H7 (cell line): ENCODE measurements around a stretch of chr10.

GRCh38 chr10:101064118-101064666, 2.4 kb downstream of the KAZALD1 start:
- RAMPAGE, long total RNA, result no peak

DNA sequence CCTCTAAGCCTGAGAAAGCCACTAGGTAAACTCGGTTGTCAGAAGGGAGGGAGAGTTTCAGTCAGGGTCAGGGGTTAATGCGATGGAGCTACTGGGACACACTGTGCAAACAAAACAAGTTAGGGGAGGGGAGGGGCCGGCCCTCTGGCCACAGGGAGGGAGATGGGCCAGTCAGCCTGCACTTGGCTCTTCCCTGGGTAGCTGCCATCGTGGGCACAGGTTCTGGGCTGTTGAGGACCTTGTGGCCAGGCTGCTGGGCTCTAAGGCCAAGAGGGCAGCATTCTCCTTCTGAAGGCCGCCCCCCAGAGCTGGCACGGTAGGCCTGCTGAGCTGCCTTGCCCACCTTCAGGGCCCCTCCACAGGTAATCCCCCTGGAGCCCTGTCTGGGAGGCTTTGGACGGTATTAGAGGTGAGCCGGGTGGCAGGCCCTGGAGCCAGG, 31.3 kb downstream of the KAZALD1 start:
- RAMPAGE, long total RNA, result no peak

DNA sequence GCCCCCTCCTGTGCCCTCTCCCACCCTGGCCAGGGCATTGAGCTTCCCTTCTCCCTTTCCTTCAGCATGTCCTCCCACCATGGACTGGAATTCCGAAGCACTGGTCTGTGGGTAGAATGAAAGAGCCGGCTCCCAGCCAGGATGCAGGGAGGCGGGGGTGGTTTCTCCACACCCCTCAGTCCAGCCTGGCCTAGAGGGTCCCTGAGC, 32.1 kb downstream of the KAZALD1 start:
- RAMPAGE, long total RNA, result no peak

- RAMPAGE, long total RNA, result no peak
Measured at GRCh38 chr10:101120854-101121243, 10.3 kb upstream of the TLX1 start.

DNA sequence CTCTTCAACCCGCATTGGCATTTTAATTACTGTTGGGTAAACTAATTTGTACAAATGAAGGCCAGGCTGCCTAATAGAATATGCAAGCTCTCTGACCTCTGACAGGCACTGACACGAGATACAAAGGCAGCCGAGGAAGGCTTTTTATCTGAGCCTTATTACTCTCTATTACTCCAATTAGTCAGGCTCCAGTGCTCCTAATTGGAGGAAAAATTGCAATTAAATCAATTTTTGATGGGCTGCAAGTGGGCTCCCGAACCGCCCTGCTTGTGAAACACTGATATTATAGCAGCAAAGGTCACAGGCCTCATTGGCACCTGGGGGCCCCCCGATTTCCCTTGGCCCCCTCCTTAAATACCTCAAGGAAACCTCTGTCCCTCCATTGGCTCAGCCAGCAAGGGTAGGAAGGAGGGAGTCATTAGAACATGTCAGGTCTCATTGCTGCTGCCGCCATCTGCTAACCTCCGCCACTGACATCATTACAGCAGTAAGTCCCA, 42.0 kb downstream of the DPCD start:
- RAMPAGE, long total RNA, result no peak

- RAMPAGE, long total RNA, result no peak
Measured at GRCh38 chr10:101658731-101659359, 36.1 kb downstream of the FBXW4 start.

DNA sequence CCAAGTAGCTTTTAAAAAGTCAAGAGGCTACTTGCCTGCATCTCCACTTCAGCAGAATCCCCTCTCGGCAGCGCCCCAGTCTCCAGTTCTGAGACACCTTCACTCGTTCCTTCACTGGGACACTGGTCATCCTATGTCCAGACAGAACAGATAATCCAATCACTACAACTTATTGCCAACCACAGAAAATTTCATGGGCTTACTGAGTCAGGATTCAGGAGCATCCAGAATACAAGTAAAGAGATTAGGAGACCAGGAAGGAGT, 18.7 kb downstream of the FBXW4 start:
- RAMPAGE, long total RNA, result no peak

DNA sequence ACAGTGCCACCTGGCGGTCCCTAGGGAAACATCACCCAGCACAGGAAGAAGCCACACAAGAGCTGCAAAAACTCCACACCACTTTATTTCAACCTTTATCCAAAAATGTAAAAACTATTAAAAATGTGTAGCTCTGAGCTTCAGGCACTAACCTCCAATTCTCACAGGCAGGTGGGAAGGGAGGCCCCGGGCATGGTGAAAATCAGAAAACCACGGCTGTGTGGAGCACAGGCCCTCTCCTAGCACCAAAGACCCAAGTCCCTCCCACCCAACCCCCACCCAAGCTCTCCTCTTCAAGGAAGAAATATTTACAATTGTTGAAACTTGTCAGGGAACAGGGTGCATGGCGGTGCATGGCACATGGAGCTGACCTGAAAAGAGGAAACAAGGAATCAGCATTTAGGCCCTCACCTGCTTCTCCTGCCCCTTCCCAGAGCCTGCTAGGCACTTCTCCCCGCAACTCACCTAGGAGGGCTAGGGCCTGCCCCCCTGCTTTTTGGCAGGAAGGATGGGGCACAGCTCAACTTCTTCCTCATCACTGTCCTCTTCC, 1.9 kb downstream of the NPM3 start:
- RAMPAGE, long total RNA, result no peak

DNA sequence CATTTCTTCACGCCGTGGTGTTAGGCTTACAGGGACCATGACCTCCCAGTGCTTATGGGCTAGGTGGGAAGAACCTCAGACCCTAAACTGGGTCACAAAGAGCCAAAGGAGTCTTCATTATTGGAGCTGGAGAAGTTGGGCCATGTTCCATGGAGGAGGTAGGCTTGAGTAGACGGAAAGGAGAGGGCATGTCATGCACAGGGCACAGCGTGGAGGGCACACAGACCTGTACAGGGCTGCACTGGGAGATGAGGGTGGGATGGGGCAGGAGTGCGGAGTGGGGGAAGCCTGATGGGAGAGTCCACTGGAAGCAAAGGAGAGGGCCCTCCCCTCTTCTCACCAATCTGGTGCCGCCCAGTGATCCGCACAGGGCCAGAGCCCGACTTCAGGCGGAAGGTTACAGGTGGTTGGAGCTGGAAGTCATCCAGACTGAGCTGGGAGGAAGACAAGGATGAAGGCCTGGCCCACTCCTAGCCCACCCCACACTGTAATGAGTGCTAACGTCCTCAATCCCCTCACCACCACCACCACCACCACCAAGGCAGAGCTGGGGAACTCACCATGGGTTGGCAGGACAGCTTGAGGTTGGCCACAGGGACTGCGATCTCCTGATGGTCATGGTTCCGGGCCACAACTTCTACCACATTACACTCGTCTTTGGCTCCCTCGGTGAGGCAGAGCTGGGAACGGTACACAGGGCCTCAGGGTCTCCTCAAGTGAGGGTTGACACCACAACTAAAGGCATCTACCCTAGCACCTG, 1.1 kb downstream of the NPM3 start:
- RAMPAGE, long total RNA, result no peak

- RAMPAGE, long total RNA, result no peak
Measured at GRCh38 chr10:101786516-101786880, 3.3 kb upstream of the NPM3 start.

DNA sequence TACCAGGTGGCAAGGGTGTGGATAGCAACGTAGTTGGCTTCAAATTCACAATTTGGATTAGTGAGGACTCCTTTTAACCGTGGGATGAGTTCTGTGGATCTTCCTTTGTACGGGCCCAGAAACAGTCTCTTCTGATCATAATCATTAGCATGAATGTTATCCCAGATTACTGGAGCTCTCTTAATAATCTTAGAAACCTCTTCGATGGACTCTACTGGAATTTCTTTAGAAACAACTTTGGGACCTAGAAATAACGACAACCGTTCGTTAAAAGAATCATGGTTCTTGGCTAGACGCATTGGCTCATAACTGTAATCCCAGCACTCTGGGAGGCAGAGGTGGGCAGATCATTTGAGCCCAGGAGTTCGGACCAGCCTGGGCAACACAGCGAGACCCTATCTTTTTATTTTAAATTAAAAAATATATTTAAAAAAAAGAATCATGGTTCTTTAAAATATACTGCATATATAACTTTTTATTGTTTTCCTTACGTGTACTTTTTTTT, 14.4 kb downstream of the OGA start:
- RAMPAGE, long total RNA, result no peak

GRCh38 chr10:101840527-101841190, 2.9 kb downstream of the KCNIP2 start:
- RAMPAGE, long total RNA, result no peak

- RAMPAGE, long total RNA, result no peak
Measured at GRCh38 chr10:102112037-102112865, 7.9 kb downstream of the LDB1 start.

DNA sequence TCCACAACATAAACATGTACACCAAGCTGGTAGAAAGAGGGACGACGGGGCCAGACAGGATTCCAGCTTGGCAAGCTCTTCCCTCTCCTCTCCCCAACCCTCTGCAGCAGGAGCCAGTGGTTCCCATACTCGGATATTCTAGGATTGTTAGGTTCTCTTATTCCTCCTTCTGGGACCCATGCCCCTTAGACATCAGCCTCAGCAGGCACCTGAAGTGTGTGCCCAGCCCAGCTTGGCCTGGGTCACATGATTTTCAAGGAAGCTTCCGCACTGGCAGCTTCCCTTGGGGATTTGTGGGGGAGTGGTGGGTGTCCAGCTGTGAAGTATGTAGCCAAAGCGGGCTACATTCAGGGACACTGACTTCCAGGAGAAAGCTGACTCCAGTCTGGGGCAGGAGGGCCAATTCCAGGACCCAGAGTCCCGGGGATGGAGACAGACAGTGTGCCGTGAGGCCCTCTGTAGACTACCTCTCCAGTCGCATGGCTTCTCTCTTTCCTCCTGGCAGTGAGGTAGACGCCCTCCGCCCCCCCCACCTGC, 1.3 kb downstream of the LDB1 start:
- RAMPAGE, long total RNA, result no peak

- RAMPAGE, long total RNA, result no peak
Measured at GRCh38 chr10:102175356-102175781, 23.2 kb downstream of the NOLC1 start.

DNA sequence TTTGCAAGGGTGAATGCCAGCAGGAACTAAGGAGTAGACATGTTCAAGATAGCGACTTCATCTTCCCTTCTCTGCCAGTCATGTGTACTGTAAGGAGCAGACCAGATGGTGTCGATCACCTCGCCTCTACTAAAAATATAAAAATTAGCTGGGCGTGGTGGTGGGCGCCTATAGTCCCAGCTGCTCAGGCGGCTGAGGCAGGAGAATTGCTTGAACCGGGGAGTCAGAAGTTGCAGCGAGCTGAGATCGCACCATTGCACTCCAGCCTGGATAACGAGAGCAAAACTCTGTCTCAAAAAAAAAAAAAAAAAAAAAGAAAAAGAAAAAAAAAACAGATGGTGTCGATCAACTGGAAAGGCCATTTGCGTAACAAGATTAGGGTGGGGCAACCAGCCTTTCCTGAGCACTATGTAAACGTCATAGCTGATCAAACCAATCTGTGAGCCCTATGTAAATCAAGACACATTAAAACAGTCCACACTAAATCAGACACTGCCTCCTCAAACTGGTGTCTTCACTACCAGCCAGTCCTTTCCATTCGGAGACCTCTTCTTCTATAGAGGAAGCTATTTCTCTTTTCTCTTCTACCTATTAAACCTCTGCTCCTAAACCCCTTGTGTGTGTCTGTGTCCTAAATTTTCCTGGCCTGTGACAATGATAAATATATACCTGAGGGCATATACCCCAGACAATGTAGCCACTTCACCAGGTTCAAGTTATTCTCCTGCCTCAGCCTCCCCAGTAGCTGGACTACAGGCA, 33.9 kb downstream of the NOLC1 start:
- RAMPAGE, long total RNA, result no peak

DNA sequence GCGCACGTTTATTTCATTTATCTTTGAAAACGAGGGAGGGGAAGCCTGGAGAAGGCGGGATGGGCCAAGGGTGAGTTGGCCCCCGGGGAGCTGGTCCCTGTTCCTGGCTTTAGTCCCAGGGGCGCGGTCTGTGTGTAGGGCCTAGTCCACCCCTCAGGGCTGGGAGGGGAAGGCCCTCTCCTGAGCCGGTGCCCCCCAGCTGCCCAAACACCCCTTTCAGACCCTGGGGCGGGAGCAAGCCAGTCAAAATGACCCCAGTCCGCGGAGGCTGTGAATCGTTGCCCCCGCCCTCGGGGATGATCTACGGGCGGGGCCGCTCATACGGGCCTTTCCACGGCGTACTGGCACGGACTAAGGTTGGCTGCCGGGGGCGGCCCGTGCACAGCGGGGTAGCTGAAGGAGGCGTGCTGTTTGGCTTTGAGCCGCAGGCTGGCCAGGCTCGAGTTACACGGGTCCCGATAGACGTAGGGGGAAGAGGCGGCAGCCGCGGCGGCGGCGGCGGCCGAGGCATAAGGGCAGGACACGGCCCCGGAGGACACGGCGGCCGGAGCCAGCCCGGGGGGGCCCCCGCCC, 4.2 kb downstream of the ELOVL3 start:
- RAMPAGE, long total RNA, result no peak

- RAMPAGE, long total RNA, result no peak
Measured at GRCh38 chr10:102407267-102407742, 11.3 kb downstream of the PSD start.

- RAMPAGE, long total RNA, result no peak
Measured at GRCh38 chr10:102409168-102409970, 9.2 kb downstream of the PSD start.

DNA sequence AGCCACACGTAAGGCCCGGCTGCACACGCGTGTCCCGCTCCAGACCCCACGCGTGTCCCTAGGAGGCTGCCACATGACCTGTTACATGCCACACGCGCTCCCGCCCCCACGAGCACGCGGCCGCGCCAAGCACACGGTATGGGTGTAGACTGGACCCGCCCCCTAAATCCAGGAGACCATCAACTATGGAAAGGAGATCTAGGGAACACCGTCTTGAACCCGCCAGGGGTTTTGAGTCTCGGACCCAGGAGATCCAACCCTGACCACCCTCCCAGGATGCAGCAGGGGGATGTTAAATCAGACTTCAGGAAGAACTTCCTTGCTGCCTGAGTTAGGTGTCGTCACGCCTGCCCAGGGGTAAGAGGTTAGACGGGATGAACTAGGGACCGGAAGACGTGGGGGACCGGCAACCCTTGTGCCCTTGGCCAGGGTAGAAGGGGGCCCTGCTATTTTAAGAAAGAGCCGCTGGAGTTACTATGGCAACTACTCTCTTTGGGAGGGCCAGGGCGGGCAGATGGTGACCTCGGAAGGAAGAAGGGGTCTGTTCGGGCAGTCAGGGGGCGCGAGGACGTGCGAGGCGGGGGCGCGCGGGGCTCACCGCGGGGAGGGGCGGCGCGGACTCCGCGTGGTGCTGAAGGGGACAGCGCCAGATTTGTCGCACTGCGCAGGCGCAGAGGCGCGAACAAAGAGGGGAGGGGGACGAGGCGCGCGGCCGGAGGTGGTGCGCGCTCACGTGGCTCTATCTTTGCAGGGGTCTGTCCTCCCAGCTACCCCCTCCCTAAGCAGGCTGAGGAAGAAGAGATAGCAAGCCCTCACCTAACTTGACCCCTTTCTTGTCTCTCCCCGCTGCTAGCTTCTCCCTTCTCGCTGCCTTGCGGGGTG, 714 bp upstream of the PSD start:
- RAMPAGE, long total RNA, result start-site peak on the minus strand centred at position 629 of the sequence, 57 bp wide, 5 reads